ENCODE measurements around a stretch of chr12.

DNA sequence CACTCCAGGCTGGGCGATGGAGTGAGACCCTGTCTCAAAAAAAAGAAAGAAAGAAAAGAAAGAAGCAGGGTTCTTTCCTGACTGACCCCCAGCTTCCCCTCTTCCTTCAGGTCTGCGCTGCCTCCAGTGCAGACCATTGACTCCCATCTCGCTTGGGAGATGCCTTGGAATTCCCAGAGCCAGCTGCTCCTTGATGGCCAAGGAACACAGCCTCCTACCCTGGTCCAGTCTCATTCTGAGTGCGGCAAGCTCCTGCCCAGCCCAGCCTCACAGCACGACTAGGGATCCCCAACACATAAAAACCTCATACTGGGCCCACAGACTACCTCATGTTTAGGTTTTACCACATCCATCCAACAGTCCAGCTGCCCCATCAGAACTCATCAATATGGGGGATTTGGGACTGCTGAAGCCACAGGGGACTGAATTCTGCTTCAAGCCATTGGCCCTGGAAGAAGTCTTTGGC, 25.2 kb downstream of the IQSEC3 start:
- RRBS, result no CpG with 5 or more reads among the region's 5 CpGs

DNA sequence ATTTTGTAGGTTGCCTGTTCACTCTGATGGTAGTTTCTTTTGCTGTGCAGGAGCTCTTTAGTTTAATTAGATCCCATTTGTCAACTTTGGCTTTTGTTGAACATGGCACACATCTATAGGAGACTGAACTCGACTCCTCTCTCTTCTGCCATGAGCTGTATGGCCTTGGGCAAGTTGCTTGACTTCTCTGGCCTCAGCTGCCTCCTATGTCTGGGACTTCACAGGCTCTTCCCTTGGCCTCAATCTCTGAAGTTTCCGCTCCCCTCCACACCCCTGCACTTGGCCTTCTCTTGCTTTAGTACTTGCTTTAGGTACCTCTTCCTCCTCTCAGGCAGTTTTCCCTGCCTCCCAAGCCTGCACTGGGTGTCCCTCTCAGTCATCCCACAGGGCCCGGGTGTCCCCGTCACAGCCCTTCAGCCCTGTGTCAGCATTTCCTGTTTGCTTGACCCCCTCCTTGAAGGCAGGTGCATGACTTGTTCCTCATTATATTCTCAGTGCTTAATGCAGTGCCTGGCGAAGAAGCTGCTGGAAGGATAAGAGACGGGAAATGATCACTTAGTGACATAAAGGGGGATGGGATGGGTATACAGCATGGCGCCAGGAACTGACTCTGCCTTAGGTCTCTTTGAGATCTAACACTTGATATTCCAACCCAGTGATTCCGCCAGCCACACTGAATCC, 61.4 kb downstream of the IQSEC3 start:
- RRBS, result no CpG with 5 or more reads among the region's 8 CpGs

GRCh38 chr12:292536-293321, 30.1 kb upstream of the SLC6A13 start:
- RRBS, result no CpG with 5 or more reads among the region's 5 CpGs

- RRBS, result no CpG with 5 or more reads among the region's 23 CpGs
Measured at GRCh38 chr12:461381-462164, 1.8 kb downstream of the B4GALNT3 start.

GRCh38 chr12:464602-465437, 5.1 kb downstream of the B4GALNT3 start:
- RRBS, result no CpG with 5 or more reads among the region's 17 CpGs

DNA sequence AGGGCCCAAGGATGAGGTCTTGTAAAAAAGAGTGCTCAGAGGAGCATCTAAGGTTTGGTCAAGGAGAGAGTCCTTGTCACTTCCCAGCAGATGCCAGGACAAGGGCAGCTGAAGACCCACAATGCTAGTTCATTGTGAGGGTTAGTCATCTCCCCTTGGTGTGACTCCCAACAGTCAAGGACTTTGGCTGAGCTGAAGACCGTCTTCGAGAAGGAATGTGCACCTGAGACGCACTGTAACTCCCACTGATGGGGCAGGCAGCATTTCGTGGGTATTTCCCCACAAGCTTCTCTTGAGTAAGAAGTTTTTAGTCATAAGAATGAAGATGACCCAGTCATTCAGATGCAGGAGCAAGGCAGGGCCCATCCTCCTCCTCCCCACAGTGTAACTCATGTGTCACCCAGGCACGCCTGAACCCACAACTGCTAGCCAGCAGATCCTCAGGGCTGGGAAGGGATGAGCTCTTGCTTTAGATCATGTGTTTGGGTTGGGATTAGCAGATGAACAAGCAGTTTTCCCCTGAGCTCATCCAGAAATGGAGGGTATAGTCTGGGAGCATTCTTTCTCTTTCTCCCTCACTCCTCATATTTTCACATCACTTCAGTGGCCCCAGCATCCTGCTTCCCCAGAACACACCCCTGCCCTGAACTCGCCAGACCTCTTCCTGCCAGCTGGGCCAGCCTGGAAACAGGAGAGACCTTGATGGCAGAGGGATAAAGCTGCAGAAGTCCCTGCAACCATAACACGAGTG, 73.2 kb downstream of the B4GALNT3 start:
- RRBS, result no CpG with 5 or more reads among the region's 7 CpGs

DNA sequence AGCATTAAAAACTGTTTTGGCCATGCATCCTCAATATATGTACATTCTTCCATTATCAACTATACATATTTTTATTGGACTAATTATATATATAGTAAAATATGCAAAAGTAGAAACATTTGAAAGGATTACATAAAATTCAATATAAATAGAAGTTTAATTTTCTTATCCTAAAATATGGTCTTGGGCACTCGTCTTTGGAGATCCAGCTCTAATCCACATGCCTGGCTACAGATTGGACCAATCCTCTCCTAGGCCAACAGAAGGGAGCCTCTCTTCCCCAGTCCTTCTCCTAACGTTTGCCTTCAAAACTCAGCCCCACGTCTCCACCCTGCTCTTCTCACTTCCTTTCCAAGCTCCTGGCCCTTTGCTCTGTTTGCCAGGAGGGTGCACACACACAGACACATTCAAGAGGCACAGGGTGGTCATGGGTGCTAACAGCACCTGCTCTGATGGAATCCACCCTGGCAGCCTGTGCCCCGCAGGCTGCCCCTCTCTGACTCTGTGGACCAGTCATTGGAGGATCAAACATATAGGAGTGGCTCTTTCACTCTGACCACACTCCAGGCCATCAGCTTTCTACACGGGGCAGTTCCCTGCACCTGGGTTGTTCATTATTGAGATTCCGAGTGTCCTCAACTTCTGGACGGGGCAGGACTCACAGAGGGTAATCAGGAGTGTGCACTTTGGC, 95.0 kb downstream of the NINJ2 start:
- RRBS, result no CpG with 5 or more reads among the region's 7 CpGs

GRCh38 chr12:575831-576746, 87.2 kb downstream of the NINJ2 start:
- RRBS, result under 1% methylated on average over 5 of the region's 47 CpGs

GRCh38 chr12:611159-611487, 52.1 kb downstream of the NINJ2 start:
- RRBS, result no CpG with 5 or more reads among the region's 2 CpGs

DNA sequence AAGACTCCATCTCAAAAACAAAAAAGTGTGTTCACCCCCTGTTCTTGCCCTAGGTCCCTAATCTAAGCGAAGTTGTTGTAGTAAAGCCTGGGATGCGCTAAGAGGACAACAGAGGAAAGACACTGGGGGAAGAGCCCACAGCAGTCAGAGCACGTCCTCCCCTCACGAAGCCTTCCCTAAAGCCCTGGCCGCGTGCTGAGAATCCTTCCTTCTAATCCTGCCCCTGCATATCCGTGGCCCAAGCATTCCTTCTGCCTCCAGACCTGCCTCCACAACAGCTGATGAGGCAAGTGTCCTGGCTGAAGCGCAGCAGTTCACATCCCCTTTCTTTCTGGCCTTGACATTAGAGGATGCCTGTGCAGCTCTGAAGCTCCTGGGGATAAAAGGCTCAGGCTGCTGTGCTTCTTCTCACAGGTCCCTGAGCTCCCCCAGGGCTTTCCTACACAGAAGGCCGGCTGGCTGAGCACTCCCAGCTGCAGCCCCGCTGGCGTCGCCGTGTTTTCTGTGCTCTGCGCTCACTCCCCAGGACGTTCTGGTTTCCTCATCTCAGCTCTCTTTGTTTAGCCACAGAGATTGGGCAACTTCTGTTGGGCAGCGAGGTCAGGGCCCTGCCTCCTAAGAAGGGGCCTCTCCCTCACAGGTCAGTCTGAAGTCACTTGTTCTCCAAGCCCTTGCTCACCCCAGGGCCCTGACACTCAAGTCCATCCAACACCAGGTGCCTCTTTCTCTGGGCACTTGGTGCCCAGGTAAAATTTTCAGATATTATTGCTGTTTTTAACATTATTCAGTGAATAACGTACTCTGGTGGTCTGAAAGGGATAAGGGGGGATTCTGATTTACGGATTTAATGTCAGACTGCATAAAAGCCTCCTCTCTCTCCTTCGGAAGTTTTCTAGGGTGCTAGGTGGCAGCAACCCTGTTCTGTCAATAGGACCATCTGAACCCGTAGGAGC, 45.8 kb downstream of the NINJ2 start:
- RRBS, result no CpG with 5 or more reads among the region's 20 CpGs

DNA sequence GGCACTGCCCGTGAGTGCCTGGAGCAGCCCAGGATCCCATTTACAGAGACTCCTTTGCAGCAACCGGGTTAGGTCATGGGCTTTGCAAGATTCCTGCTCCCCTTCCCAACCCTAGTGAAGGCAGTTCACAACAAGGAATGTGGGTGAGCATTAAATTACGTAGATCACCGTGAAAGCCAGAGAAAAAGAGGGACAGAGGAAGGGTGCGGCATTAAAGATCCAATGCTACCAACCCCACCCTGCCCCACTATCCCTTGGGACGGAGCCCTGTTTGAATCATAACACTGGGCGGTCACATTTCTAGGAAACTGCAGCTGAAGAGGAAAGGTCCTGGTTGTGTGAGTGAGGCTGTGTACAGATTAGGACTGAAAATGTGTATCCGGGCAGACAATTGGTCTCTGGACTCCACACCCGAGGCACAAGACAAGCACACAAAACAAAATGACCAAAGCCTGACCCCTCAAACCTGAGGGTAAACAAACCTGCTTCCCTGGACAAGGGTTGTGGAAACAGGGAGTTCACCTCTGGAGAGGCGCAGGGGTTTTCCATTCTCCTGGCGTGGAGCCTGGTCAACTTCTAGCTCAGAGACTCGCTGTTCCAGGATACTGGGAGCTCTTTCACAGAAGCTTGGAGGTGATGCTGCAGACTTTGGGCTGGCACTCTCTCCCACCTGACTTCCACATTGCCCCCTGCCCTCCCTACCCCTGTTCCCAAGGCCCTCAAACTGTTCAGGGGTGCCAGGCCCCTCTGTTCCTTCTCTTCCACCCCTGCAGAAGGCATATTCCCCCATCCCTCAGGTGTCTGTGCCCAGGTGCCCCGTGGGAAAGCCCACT, 16.7 kb downstream of the NINJ2 start:
- RRBS, result no CpG with 5 or more reads among the region's 13 CpGs

GRCh38 chr12:666656-667174, 3.5 kb upstream of the NINJ2 start:
- RRBS, result no CpG with 5 or more reads among the region's 10 CpGs

DNA sequence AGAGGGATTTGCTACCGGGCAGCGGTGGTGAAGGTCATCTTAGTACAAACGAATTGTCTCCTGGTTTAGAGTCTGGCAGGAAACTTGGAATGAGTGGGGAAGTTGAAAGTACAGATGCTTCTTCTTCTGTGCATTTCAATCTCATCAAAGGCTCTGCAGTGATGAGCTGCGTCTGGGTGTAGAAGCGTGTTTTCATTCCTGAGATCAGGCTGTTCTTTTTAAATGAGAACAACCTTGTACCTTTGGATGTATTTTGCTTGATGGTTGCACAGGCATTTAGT, 2.1 kb downstream of the WNK1 start:
- RRBS, result no CpG with 5 or more reads among the region's 5 CpGs

- RRBS, result no CpG with 5 or more reads among the region's 3 CpGs
Measured at GRCh38 chr12:818137-818571, 65.8 kb downstream of the WNK1 start.

- RRBS, result no CpG with 5 or more reads among the region's 1 CpG
Measured at GRCh38 chr12:885562-886066, 63.9 kb downstream of the RAD52 start.

DNA sequence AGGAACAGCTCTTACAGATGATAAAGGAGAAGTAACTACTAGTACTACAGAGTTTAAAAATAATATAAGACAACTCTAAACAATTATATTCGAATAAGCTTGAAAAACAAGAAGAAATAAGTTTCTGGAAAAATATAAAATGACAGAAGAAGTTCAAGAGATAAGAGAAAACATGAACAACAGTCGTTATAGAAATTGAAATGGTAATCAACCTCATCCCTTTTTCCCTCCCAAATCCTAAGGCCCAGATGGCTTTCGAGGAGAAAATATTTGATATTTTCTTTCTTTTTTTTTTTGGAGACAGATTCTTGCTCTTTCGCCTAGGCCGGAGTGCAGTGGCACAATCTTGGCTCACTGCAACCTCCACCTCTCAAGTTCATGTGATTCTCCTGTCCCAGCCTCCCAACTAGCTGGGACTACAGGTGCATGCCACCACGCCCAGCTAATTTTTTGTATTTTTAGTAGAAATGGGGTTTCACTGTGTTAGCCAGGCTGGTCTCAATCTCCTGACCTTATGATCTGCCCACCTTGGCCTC, 133.8 kb downstream of the ERC1 start:
- RRBS, result no CpG with 5 or more reads among the region's 6 CpGs

DNA sequence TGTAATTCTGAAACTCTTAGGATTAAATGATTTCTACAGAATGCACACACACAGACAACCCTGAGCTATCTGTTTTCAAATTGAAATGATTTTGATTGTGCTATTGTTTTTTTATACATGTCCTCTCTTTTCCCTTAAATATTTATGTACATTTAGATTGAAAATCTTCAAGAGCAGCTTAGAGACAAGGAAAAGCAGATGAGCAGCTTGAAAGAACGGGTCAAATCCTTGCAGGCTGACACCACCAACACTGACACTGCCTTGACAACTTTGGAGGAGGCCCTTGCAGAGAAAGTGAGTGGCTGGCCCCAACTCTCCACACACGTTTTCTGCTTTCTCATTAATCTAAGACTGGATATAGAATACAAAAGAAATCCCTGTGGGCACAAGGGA, 189.4 kb downstream of the ERC1 start:
- RRBS, result no CpG with 5 or more reads among the region's 2 CpGs

- RRBS, result no CpG with 5 or more reads among the region's 6 CpGs
Measured at GRCh38 chr12:1216951-1217903, 226.2 kb downstream of the ERC1 start.

DNA sequence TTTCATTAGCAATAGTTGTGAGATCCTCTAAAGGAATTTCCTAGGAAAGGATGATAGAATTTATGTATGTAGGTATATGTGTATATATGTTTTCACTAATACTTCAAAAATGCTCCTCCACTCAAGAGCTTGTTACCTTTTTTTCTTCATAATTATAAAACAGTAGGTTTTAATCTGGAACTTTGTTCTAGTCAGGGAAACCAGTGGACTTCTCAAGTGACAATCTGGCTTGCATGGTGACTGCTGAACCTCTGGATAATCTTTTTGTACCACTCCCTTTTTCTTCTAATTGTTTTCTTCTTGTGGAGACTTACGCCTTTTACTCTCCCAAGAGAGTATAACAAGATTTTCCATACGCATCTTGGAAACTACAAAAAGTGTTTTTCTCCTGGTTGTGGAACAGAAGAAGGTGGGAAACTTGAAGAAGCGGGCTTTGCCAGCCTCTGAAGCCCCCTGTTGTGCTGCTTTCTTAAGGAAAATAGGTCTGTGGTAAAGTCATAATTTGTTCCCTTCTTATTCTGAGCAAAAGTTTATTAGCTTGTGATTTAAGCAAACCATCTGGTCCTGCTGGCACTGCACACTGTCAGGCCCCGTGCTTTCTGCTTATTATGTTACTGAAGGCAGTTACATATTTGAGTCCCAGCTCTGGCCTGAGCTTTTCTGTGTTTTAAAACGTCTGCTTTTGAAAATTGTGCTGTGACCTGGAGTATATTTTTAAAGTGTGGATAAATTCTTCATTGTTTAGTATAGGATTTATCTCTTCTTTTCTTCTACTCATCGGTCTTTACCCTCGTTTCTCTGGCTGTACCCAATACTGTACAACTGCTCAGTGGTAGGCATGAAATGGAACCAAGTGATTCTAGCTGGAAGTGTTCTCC, 291.8 kb downstream of the ERC1 start:
- RRBS, result no CpG with 5 or more reads among the region's 7 CpGs

GRCh38 chr12:1605553-1606671, 11.5 kb upstream of the FBXL14 start:
- RRBS, result no CpG with 5 or more reads among the region's 28 CpGs

Measured in AG08470 (cell line).